M059J (cell line): ENCODE measurements around a stretch of chrX.

- RAMPAGE, long total RNA: no peak
Observed at GRCh38 chrX:106038880-106039183, 305 bp upstream of the SERPINA7 start.

DNA sequence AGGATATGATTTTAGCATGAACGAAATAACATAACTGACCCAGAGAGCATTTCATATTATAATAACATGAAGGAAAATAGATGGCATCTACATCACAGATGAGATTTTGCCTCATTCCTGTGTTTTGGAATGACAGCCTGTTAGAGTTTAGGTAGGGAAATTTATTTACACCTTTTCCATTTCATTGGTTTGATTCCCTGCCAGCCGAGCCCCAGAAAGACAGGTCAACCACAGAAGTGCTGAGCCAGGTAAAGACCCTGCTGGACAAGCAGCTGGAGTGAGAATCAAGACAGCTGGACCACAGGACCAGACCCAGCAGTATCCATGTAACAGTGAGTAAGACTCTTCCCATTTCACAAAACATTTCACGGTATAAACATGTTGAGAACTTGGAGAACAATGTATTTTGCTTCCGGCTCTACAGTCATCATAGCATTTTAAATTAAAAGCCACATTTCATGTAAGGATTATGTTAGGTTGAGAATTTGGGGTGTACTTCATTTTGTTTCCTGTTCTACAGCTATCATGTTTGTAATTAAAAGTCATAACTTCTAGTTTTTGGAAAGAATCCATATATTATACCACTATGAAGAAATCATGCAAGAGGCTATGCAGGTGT, 2.8 kb downstream of the PWWP3B start:
- RAMPAGE, long total RNA: no peak

- RAMPAGE, long total RNA: no peak
Observed at GRCh38 chrX:106942389-106943126, 22.4 kb downstream of the CLDN2 start.

DNA sequence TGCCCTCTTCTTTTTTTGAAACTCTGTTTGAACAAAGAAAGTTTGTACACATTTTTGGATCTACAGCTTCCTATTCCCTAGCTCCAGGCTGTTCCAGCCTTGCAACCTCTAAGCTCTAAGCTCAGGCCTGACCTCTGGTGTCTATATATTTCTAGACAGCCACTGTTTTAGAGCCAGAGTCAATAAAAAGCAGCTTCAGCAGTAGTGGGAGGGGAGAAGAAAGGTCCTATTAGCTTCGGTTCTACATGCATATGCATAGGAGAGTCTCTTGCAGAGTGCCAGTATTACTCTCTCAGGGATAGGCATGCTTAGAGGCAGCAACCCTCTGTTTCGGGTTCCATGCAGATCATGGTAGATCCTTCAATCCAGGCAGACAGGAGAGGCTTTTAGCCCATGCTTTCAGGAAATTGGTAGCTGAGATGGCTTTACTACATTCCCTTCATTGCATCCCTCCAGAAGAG, 39.8 kb downstream of the CLDN2 start:
- RAMPAGE, long total RNA: no peak

DNA sequence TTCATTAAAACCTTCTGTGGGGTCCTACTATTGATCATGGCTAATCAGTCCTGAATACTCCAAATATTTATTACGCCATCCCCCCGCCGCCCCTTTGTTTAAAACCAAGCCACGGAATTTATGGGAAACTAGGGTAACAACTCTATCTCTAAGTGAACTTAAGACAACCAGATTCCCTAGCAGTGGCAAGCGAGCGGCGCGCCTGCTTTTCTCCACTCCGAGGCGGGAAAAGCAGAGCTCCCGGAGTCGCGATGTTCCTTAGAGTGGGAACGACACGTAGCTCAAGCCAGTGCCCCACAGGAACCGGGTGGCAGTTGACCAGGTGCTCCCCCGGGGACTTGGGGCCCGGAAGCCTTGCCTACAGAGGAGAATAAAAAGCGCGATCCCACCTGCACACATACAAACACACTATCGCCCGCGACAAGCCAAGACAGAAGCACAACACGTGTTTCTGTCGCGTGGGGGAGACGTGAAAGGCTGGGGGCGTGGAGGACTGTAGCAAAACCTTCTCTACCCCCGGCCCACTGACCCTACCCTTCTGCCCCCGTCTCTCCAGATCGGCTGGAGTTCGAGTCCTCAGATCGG, 531 bp downstream of the NUP62CL start:
- RAMPAGE, long total RNA: no peak

DNA sequence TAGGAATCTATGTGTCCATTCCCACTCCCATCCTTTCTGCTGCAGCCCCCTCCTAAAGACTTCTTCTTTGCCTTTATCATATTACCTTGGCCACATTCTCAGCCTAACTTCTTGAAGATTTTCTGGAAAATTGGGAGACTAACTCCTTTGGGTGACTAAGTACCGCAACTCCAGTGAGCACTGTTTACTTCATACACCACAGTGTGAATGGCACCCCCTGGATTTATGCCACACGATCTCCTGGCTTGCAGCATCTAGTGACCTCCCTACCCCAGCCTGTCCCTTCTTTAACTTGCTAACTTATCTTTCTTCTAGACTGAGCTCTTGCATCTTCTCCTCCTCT, 120.7 kb upstream of the FRMPD3 start:
- RAMPAGE, long total RNA: no peak

GRCh38 chrX:107678696-107679678, 50.7 kb downstream of the PRPS1 start:
- RAMPAGE, long total RNA: no peak

GRCh38 chrX:107742734-107743258, 32.8 kb downstream of the TSC22D3 start:
- RAMPAGE, long total RNA: no peak

DNA sequence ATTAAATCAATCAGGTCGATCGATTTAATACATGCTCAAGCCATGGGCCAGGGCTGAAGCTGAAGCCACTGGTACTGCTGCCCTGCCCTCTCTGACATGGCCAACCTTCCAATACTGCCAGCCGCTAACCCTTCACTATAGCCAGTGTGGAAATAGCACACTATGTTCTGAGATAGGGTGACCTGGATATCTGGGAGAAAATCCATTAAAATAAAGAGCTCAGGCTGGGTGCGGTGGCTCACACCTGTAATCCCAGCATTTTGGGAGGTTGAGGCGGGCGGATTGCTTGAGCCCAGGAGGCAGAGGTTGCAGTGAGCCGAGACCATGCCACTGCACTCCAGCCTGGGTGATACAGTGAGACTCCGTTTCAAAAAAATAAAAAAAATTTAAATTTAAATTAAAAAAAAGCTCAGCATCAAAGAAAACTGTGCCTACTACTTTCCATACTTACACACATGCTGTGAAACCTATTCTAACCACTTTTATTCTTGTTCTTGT, 31.4 kb downstream of the TSC22D3 start:
- RAMPAGE, long total RNA: no peak

- RAMPAGE, long total RNA: no peak
Observed at GRCh38 chrX:108018608-108019021, 26.2 kb upstream of the VSIG1 start.

GRCh38 chrX:108221138-108221591, 129.6 kb downstream of the ATG4A start:
- RAMPAGE, long total RNA: no peak

GRCh38 chrX:108732588-108733234, 3.7 kb downstream of the IRS4 start:
- RAMPAGE, long total RNA: no peak

DNA sequence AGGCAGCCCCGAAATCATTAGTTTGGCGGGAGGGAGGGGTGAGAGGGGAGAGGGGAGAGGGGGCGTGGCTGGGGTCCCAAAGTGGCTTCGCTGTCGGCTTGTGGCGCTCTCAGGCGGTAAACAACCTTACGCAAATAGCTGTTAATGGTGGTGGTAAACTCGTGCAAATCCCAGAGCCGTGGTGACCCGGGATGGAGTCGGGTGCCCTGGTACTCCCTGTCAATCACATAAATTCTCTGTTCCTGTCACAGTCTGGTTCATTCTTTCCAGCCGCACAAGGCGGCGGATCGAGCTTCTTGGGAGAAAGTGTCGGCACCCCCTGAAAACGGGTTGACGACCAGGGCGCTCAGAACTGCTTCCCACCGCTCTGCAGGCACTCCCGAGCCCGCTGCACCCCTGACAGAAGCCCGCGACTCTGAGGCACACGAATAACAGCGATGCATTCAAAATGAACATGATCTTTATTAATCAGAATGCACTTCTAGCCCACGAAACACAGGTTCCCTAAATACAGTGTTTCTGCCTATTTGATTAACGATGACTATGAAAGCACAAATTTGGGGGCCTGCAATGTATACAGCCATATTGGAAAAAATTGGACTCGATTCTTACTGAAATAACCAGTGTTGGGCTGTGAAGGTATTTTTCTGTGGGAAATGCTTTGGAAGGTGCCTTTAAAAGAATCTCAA, 795 bp upstream of the IRS4 start:
- RAMPAGE, long total RNA: no peak

GRCh38 chrX:110163359-110164208, 154.3 kb downstream of the AMMECR1 start:
- RAMPAGE, long total RNA: no peak

DNA sequence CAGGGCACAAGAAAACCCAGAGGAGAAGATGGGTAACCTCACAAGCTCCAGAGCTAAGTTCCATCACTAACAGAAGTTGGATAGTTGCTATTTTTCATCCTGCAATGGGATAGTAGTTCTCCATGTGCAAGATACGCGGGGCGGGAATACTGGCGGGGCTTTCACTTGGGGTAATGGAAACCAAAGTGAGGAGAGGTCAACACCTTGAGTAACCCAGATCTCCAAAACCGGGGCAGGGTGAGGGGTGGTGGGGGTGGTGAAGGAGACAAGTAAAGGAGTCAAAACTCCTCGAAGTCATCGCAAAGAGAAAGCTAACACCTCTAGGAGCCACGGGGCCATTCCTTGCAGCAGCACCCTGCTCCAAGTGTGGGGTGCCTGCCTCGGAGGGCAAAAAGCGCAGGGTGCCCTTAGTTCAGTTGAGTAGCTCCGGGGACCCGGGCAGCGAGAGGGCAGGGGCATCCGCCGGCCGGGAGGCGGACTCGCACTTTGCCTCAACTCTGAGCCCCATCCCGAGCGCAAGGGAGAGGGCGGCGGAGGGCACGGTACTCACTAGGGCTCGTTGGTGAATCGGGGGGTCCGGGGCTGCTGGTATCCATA, 738 bp downstream of the AMMECR1 start:
- RAMPAGE, long total RNA: no peak

GRCh38 chrX:110478188-110478515, 42.5 kb upstream of the TDGF1P3 start:
- RAMPAGE, long total RNA: no peak

- RAMPAGE, long total RNA: no peak
Observed at GRCh38 chrX:111098791-111099198, 2.8 kb downstream of the PAK3 start.

DNA sequence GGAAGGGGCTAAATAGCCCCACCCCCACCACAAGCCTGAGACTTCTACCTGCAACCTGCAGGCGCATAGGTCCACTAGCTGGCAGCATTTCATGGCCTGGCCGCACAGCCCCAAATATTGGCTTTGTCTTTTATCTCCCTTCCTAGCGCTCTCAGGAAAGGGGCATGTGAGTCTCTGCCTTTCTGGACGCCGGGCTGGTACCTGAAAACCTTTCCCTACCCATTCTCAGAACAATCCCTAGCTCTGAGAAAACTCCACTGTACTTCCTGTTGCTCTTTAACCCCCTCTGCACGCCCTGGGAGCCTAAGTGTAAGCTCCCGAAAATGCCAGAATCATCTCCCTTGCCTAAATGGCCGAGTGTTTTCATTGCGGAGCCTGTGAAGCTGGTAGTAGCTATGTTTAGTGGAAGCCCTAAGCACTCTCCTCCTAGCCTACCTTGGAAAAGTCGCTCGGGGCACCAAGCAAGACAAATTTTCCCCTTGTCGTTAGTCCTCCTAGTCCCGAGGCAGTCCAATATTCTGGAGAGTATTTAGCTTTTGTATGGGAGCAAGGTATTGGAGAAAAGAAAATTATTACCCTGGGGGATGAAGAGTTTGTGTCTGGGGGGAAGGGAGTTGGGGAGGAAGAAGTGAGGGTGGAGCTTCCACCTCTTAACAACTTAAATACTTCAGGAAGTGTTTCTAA, 1.1 kb downstream of the RTL4 start:
- RAMPAGE, long total RNA: no peak

DNA sequence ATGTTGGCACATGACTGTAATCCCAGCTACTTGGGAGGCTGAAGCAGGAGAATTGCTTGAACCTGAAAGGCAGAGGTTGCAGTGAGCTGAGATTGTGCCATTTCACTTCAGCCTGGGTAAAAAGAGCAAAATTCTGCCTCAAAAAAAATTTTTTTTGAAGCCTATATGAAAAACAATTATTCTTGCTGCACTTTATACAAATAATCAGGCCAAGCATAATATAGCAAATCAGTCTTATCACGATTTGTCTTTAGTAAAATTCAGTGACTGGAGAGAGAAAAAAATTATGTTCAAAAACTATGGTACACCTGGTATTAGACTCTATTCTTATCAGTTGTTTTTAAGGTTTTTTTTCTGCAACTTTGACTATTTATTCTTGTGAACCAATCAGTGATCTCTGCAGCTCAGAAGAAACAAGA, 18.3 kb downstream of the IL13RA2 start:
- RAMPAGE, long total RNA: no peak

GRCh38 chrX:115030502-115030840, 13.1 kb upstream of the IL13RA2 start:
- RAMPAGE, long total RNA: no peak